Mammary microvascular endothelial cell (primary cell): ENCODE data around the gene LDHD.

DNA sequence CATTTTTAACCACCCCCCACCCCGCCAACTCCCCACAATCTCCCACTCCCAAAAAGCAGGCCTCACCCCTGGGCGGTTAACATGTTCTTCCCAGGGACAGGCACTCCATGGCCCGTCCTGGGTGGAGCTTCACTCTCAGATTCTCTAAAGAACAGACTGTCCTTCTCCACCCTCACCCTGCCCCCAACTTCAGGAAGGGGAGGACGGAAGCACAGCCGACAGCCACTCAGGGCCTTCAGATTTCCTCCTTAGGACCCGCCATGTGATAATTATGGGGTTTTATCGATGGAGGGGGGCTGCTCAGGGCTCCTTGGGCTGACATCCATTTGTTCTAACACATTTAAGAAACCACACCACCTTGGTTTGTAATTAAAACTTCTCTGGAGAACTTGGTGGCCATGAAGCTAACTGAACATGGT lies 61.9 kb downstream of the ZFHX3 start:
- RAMPAGE, long total RNA, result no peak

DNA sequence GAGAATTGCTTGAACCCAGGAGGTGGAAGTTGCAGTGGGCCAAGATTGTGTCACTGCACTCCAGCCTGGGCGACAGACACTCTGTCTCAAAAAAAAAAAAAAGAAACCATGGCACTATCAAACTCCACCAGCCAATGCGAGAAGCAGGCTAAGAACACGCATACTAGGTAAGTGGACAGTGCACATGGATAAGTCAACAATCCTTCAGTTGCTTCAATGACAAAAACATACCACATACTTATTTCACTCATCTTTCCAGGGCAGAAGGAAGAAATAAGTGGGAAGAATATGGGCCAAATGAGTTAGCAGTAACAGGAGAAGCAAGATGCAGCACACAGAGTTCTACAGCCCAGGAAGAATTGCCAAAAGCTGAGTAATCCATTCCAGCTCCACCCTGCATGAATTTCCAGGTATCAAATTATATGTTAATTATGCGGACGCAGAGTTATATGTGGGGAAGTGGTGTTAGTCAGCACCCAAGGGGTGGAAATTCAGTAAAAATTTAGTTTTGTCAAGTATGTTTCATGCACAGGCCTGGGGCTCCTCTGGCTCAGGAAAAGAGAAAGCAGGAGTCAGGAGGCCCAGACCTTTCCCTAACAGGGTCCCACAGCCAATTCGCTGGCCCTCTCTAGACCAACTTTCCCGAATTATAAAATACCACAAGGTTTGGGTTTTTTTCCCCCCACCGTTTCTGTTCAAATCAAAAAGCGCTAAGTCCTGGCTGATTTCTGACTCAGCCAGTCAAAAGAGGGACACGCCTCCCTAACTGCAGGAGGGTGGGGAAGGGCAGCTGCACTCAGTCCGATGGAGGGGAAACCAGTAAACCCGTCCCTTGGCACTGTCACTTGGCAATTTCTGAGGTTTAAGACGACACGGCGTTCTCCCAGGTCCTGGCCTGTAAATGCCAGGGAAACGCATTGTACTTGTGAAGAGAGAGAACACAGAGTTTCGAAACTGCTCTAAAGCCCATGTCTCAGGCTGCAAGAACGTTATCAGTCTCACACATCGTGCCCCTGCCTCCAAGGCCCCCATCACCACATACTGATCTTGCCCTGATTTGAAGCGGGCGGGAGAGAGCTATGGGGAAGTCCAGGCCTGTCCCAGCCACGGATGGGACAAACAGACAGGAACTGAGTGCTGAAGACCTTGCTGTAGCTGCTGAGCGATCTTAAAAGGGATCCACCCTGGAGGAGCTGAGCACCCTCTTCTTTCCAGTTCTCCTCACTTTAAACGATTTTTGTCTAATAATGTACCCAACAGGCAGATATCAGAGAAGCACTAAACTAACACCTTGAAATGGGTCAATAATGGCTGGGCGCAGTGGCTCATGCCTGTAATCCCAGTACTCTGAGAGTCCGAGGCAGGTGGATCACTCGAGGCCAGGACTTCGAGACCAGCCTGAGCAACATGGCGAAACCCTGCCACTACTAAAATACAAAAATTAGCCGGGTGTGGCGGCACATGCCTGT lies 58.0 kb downstream of the ZFHX3 start:
- RAMPAGE, long total RNA, result no peak

DNA sequence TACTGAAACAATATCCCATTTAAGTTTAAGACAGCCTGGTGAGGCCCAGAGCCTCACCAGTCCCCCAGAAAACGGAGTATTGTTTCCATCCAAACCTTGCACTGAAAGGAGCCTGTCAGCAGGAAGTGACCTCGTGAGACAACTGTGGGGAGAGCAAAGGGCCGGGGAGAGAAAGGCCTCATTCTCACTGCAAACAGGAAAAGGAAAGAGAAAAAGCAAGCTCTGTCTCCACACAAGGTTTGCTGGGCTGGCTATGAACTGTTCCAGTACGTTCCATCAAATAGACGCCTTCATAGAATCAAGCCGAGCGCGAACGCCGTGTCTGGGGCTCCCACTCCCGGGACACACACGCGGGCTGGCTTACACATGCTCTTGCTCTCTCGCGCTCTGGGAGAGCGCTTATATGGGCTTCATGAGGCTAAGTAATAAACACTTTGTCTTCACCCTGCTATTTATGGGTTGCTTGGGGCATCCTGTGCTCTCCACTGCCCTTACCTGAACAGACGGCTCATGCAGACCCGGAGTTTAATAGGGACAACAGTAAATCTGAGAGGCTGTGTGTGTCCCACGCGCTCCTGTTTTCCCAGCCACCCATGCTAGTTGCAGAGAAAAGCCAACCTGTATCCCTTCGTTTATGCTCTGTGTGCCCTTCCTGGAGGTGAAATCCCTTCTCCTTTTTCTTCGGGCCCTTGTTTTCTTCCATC lies 44.6 kb upstream of the ZFHX3 start:
- RAMPAGE, long total RNA, result no peak

- RAMPAGE, long total RNA, result no peak
Observed at GRCh38 chr16:74621995-74622797, 15.3 kb upstream of the GLG1 start.

GRCh38 chr16:74637385-74638123 lies 29.1 kb downstream of the RFWD3 start:
- RAMPAGE, long total RNA, result no peak

- RAMPAGE, long total RNA, result no peak
Observed at GRCh38 chr16:74748578-74748974, 26.0 kb downstream of the FA2H start.

- RAMPAGE, long total RNA, result no peak
Observed at GRCh38 chr16:74760202-74760917, 14.3 kb downstream of the FA2H start.

DNA sequence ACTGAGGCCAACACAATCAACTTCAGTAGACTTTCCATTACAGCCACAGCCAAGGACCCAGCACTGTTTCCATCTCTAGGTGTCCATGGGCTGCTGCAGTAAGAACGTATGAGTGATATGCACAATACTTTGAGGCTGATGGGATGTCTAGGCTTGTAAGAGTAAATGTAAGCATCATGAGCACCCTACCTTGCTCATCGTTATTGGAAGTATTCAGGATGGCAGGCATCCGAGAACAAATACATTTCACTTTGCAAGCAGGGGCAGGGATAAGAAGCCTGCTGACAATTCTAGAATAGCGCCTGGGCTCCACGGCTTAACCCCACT lies 42.9 kb downstream of the WDR59 start:
- RAMPAGE, long total RNA, result no peak

DNA sequence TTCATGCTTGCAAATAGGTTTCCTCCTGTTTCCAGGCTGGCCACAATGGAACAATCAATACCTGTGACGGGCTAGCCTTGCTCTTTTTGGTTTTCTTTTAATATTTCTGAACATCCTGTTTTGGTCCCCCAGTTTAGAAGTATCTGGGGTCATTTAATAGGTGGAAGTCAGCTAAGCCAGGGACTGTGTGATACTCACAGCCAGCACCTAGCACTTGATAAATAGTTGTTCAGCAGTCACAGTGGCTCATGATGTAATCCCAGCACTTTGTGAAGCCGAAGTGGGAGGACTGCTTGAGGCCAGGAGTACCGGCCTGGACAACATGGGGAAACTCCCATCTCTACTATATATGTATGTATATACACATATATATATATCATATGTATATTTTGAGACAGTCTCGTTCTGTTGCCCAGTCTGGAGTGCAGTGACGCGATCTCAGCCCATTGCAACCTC lies 1.8 kb upstream of the ZNRF1 start:
- RAMPAGE, long total RNA, result no peak

DNA sequence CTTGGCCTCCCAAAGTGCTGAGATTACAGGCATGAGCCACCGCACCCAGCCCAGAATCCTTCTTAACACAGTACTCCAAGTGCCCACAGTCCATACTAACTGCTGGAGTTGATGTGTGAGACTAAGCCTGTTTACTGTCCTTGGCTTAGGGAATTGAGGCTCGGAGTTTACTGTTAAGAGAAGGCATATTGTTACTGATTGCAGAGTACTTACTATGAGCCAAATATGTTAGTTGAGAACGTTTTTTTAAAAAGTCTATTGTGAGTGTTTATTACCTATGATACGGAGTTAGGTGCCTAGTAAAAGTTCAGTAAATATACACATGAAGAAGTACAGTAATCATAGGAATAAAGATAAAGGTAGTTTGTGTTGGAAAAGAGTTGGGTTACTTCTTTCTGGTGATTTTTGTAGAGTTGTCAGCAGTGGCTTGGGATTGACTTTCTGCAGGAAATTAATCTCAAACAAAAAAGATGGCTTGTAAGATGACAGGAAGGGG lies 25.3 kb downstream of the ZNRF1 start:
- RAMPAGE, long total RNA, result no peak

DNA sequence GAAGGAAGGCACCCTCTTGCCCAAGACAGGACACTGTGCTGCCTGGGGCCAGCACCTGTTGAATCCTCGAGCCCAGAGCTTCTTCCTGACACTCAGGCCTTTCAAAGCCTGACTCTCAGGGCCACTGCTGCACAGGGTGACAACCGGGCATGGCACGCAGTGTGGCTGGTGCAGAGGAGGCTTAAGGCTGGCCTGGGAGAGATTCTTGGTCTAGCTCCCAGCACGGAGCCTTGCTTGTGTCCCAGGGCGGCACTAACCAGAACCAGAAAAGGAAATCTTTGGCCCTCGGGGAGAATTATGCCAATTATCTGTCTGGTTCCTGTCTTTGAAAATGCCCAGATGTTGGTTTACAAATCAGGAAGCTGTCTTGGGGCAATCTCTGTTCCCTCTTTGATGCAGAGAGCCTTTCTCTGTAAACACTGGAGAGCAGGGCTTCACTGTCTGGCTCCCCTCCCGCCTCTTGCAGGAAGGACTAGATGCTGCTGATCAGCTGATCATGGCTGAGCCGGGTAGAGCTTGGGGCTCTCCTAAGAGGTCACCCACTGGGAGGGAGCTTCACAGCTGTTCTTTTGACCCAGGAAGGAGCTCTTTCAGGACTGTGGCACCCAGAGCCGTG lies 11.0 kb downstream of the LDHD start:
- RAMPAGE, long total RNA, result no peak

DNA sequence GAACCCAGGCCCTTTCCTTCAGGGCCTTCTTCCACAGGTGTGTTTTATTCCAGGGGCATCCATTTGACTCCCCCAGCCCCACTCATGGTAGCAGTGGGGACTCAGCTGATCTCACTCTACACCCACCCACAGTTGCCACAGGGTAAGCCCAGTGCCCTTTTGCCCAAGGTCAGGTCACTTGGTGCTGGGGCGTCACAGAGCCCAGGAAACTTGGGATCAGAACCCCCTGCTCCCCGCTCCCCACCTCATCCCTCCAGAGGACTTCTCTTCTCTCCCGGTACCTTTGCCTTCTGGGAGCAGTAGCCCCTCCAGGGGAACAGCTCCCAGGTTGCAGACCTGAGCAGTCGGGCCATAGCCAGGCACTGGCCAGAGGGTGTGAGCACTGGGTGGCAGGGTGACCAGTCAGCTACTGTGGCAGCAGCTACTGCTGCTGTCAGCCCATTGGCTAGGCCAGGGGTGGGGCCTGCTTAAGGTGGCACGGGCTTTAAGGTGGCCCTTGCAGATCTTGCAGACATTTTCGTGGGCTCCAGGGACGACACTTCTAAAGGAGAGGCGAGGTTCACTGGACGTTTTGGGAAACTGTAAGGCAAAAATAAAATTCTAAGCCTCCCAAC lies at the start of gene LDHD:
TSS of gene LDHD (minus strand) at position 413 of the 614 bp plus-strand sequence.
- RAMPAGE, long total RNA, result no peak

GRCh38 chr16:75120200-75120657 lies 3.6 kb upstream of the LDHD start:
- RAMPAGE, long total RNA, result no peak

GRCh38 chr16:75222180-75222918 lies 3.6 kb downstream of the CTRB1 start:
- RAMPAGE, long total RNA, result no peak

GRCh38 chr16:75234646-75236142 lies 16.2 kb downstream of the BCAR1 start:
- RAMPAGE, long total RNA, result no peak

DNA sequence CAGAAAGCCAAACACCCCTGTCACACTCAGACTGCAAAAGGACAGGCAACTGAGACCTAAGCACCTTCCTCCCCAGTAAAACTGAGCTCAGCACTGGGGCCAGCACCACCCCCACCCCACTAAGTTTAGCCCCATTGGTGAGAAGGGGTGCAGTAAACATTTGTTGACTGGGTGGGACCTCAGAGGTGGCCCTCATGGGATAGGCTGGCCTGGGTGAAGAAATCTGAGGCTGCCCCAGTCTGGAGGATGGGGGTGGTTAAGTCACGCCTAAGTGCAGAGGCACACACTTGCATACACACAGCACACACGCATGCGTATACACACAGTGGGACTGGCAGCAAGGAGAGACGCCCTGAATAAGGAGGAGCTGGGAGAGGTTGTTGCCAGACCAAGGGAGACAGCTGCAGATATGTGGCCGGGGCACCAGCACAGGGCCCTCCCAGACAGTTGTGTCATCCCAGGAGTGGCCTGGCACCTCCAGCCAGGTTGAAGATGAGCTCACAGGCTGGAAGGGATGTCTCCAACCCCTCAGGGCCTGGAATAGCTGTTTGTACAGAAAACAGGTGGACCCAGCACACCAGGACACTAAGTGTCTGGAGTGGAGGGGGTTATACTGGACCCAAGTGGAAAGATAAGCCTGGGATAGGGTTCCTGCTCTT lies 3.0 kb upstream of the BCAR1 start:
- RAMPAGE, long total RNA, result no peak

DNA sequence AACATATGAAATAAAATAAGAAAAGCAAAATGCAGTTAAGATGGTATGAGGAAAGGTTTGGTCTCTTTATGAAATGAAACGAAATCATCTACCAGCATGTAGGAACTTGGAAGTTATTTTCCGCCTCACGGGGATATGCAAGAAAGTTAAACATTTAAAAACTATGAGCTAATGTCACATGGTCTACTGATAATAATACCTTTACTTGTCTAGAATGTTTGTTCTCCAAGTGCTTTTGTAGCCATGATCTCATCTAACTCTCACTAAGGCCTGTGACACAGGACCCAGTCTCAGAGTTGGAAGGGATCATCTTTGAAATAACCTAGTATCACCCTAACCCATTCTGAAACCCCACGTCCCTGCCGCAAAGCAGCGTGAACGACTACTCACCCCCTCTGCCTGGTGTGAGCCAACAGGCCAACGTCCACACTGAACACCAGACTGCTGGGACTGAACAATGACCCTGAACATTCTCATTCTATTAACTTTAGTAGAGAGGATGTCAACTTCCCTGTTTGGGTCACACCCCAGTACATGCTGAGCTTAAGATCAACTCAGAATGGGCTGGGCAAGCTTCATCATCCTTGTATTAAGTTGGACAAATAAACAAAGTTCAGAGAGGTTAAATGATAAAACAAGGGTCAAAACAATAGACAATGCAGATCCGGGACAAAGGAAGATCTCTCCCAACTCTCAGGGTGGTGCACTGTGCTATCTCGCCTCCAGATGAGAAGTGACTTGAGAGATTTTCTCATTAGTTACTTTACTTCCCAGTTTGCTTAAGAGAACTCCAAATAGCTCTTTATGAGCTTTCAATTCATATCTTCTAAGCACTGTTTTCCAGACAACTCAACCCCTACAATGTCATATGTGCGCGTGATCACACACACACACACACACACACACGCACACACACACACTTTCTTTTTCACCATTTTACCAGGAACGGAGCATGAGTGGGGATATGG lies 54.9 kb upstream of the BCAR1 start:
- RAMPAGE, long total RNA, result start-site peak on the minus strand centred at position 455 of the sequence, 51 bp wide, 1,831 and 760 reads in 2 replicates

- RAMPAGE, long total RNA, result no peak
Observed at GRCh38 chr16:75326480-75326815, 75.0 kb upstream of the BCAR1 start.

GRCh38 chr16:75380158-75380785 lies 53.0 kb downstream of the CFDP1 start:
- RAMPAGE, long total RNA, result no peak

DNA sequence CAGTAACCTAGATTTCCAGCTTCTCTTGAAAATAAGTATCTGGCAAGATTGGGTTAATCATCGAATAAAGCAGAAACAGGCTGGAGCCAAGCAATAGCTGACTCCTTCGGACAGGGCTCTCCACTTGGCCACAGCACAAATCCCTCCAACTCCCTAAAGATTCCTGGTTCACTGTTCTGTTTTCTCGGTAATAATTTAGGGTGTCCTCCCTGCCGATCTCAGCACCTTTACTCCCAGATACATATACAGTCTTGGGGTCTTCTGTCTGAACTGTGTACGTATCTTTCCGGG lies 8.9 kb upstream of the CFDP1 start:
- RAMPAGE, long total RNA, result no peak